Placental epithelial cell (primary cell): ENCODE results near the genes TUBB8B and LPIN2.

- CAGE, long polyA plus RNA, result no peak
Measured at GRCh38 chr18:49331-50054, at the start of gene TUBB8B. Gene TUBB8B, minus strand, starts transcription at chr18:49615.

- CAGE, long polyA plus RNA, result no peak
Measured at GRCh38 chr18:217911-218746, 49.7 kb downstream of the THOC1 start.

- CAGE, long polyA plus RNA, result no peak
Measured at GRCh38 chr18:243847-244716, 23.8 kb downstream of the THOC1 start.

DNA sequence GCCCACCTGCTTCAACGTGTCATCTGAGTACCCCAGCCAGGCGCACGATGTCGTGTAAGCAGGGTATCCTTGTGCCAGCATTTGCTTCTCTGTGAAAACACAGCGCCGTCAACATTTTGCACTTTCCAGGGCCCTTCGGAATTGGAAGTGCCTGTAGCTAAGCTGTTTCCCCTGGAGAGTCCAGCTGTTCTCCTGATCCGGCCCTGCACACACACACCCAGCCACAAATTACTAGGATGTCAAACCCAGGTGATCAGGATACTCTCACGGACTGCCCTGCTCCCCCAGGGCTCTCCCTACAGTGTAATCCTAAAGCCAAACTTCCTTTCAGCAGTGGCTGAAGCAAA lies 21.9 kb downstream of the ENOSF1 start:
- CAGE, long polyA plus RNA, result no peak

GRCh38 chr18:814366-815231 lies 2.6 kb upstream of the YES1 start:
- CAGE, long polyA plus RNA, result no peak

GRCh38 chr18:2087949-2088272 lies 483.4 kb downstream of the METTL4 start:
- CAGE, long polyA plus RNA, result no peak

DNA sequence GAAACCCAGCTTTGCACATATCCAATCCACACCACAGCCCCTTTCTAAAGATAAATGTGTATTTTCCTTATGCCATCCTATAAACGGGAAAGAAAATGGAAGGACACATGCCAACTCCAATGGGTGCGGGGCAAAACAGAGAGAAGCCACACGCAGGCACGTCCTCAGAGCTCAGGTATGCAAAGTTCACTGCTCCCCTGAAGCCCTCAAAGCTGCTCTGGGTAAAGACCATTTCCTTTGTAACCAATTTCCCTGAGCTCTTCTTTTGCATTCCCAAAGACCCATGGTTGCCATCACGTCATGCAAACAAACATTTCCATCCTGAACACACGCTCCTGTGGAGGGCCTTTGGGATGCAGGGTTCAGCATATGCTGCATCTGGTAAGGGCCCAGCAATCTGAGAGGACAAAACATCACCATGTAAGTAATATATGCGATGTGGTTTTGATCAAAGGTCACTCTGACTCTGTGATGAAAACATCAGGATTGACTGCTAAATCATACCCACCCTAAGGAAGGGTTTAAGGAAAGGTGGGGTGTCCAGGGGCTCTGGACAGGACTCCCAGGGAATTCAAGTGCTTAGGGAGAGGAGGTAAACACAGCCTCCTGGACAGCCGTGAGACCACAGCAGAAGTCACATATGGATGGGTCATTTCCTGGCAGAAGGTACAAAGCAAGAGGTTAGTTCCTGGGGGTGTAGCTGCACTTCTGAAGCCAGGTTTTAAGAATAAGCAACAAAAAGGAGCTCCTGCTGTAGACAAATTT lies 69.5 kb downstream of the EMILIN2 start:
- CAGE, long polyA plus RNA, result no peak

- CAGE, long polyA plus RNA, result no peak
Measured at GRCh38 chr18:2918265-2919401, 71.8 kb downstream of the EMILIN2 start.

DNA sequence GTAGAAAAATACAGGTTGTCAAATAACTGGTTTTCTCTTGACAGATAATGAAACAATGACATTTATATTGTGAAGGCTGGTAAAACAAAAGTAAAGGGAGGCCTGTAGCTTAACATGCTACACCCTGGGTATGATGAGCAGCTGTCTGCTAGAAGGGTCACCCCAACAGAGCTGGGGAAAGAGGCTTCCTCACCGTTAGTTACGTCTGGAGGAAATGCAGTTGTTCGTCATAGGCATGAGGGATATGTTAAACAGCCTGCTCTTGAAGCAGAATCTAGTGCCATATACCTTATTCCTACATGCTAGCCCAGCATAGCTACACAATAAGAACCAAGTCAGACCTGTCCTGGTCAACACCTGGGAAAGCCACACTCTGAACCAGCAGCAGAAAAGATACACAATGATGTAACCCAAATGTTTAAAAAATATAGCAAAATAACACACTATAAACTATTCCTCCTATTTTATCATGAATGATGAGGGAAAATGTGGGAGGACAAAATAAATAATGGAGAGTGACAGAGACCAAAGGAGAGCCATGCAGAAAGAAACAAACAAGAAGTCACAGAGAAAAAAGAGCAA lies 49.8 kb downstream of the LPIN2 start:
- CAGE, long polyA plus RNA, result no peak

DNA sequence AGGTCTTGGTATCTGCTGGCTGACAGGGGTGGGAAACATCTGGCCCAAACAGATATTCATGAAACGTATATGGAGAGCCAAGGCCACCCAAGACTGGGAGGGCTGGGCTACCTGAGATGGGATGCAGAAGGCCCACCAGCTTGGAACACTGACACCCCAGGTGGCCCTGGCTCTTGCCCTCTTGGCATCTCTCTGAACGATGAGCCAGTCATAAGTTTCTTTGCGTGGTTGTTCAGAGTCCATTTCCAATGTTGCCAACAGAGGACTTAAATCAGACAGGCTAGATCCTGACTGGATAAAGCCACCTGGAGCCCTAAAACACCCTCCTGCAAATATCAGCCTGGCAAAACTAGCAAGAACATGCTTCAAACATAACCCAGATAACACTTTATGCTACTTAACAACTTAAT lies 42.6 kb downstream of the LPIN2 start:
- CAGE, long polyA plus RNA, result no peak

DNA sequence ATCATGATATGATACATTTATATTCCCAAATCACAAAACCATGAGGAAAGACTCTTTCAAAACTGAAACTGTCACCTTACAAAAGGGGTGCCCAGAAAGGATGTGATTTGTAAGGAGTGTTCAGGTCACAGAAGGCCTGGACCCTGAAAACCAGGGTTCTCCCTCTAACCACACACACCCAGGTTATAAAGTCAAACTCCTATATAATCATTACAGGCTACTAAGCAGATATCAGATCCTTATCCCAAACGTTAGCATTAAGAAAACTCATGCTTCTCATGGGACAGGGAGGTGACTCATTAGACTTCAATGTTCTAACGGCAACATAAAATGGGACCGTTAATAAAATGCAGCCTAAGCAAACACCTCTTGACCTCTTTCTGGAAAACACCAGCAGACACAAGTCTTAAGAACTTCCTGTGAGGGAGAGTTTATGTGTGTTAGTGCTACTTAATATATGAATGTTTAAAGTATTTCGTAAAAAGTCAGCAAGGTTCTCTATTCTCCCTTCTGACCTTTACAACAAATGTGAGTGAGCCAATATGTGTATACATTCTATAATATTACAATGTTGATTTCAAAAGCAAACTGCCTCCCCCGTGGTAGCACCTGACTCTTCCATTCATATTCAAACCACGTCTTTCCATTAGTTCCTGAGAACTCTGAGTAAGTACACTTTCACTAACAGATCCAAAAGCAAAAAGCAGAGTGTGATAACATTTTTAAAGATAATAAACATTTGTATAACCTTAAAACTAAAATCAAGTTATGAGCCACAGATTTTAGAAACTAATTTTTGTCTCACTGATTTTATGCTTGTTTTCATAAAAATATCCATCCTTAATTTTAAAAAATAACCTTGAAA lies 31.6 kb downstream of the LPIN2 start:
- CAGE, long polyA plus RNA, result no peak

- CAGE, long polyA plus RNA, result no peak
Measured at GRCh38 chr18:3012972-3013786, at the start of gene LPIN2. Gene LPIN2, minus strand, starts transcription at chr18:3013144.

DNA sequence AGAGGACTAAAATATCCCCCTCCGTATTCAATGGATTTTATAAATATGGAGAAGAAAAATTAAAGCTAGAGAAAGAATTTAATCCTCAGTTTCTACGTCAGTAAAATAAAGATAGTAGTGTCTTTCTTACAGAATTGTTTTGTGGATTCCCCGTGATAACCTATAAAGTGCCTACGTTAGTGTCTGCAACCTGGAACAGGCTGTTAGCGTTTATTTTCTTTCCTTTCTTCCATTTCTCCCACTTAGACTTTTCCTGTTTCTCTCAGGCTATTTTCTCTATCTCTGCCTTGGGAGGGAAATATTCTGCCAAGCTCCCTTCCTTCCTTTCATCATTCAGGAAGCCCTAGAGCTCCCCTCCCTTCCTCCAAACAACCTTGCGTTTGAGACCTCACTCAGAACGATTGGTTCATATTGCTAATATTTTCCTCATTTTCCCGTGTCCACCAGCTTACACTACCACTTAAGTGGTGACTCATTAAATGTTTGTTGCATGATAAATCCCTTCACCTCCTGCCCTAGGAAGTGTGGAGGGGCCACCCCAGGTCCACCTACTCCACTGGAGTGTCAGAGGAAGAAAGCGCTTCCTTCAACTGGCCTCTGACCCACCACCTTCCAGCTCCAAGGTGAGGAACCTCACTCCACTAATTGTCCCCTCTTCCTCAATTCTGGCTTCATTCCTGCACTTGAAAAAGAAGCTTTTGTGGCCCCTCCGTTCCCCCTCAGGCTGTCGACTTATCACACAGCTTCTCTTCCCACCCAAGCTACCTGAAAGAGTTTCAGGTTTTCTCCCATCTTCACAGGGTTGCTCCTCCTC lies 2.2 kb upstream of the LPIN2 start:
- CAGE, long polyA plus RNA, result no peak

DNA sequence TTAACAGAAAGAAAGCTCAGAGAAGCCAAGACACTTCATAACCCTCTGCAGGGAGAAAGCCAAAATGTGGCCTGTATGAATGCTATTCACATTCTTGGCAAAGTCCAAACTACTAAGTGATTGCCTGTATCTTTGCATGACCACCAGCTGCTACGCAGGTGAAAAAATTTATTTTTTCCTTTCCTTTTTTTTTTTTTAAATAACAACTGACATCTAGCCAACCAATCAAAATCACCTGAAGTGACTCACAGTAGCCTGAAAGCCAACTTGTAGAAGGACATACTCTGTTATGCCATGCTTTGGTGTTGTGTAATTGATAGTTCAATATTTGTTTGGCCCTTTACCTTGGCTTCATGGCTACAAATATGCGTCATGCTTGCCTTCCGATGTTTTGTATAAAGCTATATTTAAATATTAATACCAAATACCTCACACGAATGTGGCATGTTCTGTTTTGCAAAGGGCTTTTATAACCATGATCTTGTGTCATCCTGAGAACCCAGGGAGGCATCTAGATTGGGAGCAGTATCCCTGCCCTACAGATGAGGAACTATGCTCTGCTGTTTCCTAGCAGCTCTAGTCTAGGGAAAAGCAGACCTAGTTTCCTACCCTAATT lies 102.2 kb downstream of the MYOM1 start:
- CAGE, long polyA plus RNA, result no peak

- CAGE, long polyA plus RNA, result no peak
Measured at GRCh38 chr18:3151866-3152443, 67.8 kb downstream of the MYOM1 start.

DNA sequence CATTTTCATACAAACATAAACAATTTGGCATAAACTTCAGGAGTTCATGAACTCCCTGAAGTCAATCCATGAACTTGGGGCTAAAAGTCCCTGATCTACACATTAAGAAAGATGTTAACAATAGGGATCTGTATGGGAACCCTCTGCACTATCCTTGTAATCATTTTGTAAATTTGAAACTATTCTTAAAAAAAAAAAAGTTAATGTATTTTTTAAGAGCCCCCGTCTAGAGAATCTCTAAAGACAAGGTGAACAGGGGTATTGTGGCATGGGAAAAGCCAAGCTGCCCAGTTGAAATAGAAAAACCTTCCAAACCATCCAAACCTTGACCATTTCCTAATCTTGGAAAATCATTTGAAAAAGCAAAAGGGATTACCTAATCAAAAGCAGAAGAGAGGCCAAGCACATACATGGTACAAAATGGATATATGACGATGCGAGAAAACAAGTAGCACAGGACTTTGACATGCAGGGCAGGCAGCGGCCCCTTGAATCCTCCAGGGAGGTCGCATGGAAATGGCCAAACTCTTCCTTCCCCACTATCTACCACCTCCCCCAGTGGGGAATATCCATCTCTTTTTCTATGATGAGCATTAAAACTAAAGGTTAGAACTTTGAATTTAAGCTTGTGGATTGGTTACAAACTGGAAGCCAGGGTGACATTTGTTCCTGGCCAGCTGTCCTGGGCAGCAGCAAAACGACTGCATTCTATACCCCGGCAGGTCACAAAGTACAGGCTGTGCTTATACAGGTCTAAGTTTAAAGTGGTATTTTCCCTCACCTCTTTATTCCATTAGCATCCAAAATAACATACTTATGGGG lies 24.8 kb downstream of the MYOM1 start:
- CAGE, long polyA plus RNA, result no peak

- CAGE, long polyA plus RNA, result no peak
Measured at GRCh38 chr18:3218704-3219147, 1.0 kb downstream of the MYOM1 start.

GRCh38 chr18:3220869-3221148 lies 1.0 kb upstream of the MYOM1 start:
- CAGE, long polyA plus RNA, result no peak

- CAGE, long polyA plus RNA, result no peak
Measured at GRCh38 chr18:3245892-3246344, 1.7 kb upstream of the MYL12A start.

GRCh38 chr18:3258091-3258907 lies 3.6 kb upstream of the MYL12B start:
- CAGE, long polyA plus RNA, result no peak